HT-29 (cell line): ENCODE results near the gene SLC22A5.

- RAMPAGE, long total RNA, result no peak
These were observed 1.5 kb upstream of the CHSY3 start for GRCh38 chr5:129902680-129903161.

DNA sequence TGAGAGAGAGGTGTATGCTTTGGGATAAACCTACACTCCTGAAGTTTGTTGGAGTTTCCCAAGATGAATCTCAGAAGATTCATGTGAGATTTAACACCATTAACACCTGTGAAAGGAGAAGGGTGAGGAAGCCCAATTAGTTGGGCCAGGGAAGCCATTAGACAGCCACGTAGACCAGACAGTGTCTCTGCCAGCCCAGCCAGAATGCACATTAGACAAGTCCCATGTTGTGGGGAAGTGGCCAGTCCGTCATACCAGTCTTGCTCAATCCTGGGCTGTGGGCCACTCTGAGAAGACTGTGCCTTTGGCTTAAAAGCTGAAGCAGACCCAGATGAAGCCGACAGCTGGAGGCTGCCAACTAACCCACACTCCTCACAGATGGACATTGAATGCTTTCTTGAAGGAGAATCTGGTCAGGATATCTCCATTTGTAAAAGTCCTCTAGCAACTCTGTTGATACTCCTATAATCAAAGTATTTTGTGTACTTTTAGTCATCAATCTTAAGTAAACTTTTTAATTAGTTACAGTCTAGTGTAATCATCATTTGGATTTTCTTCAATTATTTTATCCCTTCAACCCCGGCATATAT lies 128.6 kb downstream of the CHSY3 start:
- RAMPAGE, long total RNA, result no peak

GRCh38 chr5:130337122-130337510 lies 432.9 kb downstream of the CHSY3 start:
- RAMPAGE, long total RNA, result no peak

- RAMPAGE, long total RNA, result no peak
These were observed 39.0 kb downstream of the LYRM7 start for GRCh38 chr5:131209336-131210528.

GRCh38 chr5:131224377-131225058 lies 39.3 kb upstream of the CDC42SE2 start:
- RAMPAGE, long total RNA, result no peak

- RAMPAGE, long total RNA, result no peak
These were observed 18.6 kb upstream of the CDC42SE2 start for GRCh38 chr5:131245211-131245615.

DNA sequence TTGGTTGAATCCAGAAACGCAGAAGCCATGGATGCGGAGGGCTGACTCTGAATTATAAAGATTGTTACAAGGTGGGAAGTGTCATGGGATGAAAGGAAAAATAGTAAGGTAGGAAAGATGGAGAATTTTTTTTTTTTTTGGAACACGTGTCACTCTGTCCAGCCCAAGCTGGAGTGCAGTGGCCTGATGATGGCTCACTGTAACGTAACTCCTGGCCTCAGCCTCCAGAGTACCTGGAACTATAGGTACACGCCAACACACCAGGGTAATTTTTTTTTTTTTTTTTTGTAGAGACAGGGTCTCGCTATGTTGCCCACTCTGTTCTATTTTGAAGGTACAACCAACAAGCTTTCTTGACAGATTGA lies 1.0 kb upstream of the CDC42SE2 start:
- RAMPAGE, long total RNA, result no peak

- RAMPAGE, long total RNA, result no peak
These were observed 10.5 kb downstream of the CDC42SE2 start for GRCh38 chr5:131274277-131274736.

DNA sequence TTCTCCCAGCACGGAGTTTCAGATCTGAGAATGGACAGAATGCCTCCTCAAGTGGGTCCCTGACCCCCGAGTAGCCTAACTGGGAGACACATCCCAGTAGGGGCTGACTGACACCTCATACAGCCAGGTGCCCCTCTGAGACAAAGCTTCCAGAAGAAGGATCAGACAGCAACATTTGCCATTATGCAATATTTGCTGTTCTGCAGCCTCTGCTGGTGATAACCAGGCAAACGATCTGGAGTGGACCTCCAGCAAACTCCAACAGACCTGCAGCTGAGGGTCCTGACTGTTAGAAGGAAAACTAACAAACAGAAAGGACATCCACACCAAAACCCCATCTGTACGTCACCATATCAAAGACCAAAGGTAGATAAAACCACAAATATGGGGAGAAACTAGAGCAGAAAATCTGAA lies 80.8 kb downstream of the CDC42SE2 start:
- RAMPAGE, long total RNA, result no peak

DNA sequence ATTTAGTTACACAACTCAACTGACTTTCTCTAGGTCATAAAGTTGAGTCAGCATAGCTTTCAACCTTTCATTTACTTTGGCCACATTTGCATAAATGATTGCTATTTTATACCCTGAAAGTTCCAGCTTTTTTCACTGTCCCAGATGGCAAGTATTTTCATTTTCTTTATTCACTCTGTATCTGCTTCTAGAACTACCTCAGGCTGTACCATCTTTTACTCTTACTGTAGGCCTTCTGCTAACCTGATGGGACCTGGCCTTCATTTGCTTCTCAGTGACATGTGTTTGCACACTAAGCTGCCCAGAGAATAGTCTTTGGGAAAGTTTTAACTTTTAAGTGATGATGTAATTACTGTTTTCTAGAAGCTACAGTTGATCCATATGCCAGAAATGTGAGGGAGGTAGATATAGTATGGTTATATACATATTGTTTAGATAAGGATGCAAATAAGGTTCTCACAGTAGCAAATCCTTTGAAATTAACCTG lies 115.3 kb downstream of the CDC42SE2 start:
- RAMPAGE, long total RNA, result no peak

- RAMPAGE, long total RNA, result no peak
These were observed 136.5 kb downstream of the RAPGEF6 start for GRCh38 chr5:131498260-131499172.

DNA sequence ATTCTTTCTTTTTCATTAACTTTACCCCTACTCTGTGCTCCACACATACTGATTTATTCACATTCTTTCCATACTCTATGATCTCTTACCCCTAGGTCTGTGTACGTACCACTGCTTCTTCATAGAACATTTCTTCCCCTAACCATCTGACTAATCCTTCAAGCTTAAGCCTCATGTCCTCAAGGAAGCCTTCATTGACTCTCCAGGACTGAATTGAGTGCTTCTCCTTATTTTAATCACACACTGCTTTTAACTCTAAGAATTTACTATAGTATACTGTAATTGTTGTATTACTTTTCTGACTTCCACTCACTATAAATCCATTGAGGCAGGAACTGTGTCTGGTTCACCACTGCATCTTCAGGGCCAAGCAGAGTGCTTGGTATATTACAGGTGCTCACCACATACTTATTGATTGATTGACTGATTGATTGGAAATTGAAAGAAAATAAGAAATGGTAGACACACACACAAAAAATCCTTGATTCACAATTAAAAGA lies 79.6 kb upstream of the RAPGEF6 start:
- RAMPAGE, long total RNA, result no peak

DNA sequence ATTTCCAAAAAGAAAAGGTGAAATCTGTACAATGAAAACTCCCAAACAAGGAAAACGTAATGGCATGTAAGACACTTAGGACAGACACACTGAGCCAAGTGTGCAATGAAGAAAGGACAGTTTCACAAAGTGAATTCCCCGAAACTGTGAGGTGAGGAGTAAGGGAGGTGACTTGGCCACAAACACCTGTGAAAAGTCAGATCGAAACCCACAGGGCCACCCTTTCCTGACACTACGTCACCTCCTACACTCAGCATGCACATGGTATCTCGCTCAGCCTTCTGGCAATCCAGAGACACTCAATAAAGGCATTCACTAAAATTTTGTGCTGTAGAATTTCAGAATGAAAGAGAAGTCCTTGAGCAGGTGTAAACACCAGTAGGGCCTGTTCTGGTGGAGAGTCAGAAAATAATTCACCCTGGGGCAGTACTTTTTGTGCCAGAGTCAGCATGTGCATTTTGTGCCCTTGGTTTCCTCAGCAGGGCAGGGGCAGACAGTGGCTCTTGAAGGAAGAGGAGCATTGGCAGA lies 8.8 kb upstream of the ACSL6 start:
- RAMPAGE, long total RNA, result no peak

- RAMPAGE, long total RNA, result no peak
These were observed 27.3 kb downstream of the CSF2 start for GRCh38 chr5:132100766-132101500.

DNA sequence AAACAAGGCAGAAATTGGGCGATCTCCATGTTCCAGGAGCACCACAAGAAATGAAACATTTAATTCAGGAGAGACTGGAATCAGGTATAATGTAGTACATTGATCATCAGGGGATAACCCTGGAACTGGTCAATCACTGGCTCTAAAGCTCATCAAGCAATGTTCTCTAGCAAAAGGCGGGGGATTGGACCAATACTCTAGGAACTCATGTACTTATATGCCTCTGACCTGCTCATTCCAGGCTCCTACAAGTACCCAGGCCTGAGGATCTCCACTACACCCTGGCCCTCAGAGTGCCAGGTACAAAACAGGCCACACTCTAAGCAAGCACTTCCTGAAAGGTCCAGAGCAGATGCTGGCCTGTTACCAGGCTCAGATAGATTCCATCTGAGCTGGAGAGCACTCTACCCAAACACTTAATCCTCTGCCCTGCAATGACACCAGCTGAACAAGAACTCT lies 3.1 kb downstream of the P4HA2 start:
- RAMPAGE, long total RNA, result no peak

DNA sequence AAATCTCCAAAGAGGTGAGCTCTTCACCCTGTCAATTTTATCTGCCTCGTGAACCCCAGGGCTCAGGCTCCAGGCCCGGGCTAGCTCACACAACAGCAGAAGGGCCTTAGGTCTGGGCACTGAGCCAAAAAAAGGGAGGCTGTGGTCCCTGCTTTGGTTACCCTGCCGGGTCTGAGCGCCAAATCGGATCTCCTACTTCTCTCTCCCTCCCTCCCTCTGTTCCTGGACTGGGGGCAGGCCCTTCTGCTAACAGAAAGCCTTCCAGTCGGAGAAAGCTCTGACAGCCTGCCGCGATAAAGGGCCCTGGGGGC lies 1.0 kb upstream of the SLC22A4 start:
- RAMPAGE, long total RNA, result no peak

- RAMPAGE, long total RNA, result no peak
These were observed 4.3 kb upstream of the SLC22A5 start for GRCh38 chr5:132365076-132365686.

DNA sequence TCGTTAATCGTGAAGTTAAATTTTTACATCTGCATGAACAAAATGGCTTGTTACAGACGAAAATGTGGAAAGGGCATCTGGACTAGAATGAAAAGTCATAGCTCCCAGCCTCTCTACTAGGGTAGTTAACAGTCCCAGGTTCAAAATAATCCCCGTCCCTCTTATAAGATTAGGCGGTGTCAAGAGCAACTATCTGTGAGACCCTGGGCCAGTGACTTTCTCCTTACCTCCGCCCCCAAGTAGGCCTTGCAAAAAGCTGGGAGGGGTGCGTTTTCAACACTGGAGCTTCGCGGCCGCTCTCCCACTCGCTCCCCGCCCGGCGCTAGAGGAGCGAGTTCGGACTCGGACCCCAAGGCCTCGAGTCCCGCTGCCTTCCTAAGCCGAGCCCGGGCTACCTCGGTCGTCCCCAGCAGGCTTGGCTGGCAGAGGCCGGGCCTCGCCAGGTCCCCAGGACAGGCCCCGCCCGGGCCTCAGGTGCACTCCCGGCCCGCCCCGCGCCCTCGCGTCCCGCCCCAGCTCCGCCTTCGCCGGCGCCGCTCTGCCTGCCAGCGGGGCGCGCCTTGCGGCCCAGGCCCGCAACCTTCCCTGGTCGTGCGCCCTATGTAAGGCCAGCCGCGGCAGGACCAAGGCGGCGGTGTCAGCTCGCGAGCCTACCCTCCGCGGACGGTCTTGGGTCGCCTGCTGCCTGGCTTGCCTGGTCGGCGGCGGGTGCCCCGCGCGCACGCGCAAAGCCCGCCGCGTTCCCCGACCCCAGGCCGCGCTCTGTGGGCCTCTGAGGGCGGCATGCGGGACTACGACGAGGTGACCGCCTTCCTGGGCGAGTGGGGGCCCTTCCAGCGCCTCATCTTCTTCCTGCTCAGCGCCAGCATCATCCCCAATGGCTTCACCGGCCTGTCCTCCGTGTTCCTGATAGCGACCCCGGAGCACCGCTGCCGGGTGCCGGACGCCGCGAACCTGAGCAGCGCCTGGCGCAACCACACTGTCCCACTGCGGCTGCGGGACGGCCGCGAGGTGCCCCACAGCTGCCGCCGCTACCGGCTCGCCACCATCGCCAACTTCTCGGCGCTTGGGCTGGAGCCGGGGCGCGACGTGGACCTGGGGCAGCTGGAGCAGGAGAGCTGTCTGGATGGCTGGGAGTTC lies at the start of gene SLC22A5:
SLC22A5 (plus strand) TSS at position 521 of the 1,140 bp plus-strand sequence.
- RAMPAGE, long total RNA, result no peak

- RAMPAGE, long total RNA, result no peak
These were observed 45.5 kb downstream of the SLC22A5 start for GRCh38 chr5:132415090-132415398.

DNA sequence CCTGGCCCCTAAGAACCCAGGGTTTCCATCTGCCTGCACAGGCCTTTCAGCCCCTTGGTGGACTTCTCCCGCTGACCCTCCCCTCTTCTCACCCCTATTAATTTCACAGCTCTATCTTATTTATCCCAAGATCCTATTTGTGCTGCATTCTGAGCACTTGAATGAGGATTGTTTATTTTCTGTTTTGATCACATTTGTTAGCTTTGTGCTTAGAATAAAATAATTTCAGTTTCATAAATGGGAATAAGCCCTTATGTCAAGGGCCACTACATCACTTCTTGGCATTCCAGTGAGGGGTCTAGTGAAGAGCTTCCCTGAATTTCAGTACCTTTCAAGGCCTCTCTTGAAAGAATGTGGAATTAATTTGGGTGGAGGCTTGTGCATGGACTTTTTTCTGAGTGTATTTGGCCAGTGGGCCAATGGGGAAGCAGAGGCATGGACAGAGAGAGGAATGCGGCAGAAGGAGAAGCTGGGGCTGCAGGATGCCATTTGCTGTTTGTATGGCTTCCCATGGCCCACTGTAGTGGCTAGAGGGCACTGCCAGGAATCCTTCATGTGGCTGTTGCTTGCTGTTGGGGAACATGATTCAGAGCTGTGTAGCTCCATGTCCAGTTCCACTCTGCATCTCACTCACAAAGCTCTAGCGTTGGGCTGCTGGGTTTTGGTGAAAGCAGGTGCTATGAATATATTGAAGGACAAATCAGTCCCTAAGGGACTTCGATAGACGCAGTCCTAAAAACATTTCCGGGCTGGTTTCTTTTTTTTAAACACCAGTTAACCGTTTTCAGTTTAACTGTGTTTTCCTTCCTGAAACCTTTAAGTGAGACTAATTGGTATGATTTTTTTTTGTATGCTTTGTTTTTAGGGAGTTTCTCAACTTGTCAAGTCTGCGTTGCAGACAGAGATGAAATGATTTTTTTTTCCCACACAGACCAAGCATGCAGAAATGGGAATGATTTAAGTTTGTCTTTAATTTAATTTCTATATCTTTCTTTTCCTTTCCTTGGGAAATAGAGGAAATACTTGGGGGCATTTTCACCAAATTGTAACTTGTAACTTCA lies 51.2 kb downstream of the SLC22A5 start:
- RAMPAGE, long total RNA, result no peak